Sigmoid colon (tissue), 4 donors: ENCODE data around the gene TOX4.

DNA sequence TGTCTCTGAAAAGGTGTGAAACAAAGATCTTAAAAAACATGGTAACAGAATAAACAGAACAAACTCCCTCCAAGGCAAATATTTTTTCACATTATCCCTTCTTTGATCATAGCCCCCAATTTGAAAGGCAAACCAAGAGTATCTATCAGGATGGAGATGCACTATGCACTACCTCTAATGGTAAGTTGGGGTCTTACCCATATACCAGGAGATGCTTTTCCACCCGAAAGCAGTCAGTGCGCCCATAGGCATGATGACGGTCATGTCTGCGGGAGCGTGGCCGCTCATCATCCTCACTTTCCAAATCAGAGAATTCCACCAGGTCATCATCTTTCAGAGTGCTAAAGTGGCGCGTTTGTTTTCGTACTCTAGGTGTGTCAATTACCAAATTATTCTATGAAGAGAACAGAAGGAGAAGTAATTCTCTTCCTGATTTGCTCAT is 16.9 kb upstream of the SUPT16H start:
- PRO-cap = no peak
- RAMPAGE, long total RNA, 4 experiments = no peak in any of the 4 experiments

- PRO-cap = no peak
- RAMPAGE, long total RNA, 4 experiments = no peak in any of the 4 experiments
Measured at GRCh38 chr14:21450087-21450640, 5.8 kb downstream of the CHD8 start.

GRCh38 chr14:21477140-21478022 is at the start of gene TOX4:
TSS of gene TOX4 (plus strand) at chr14:21477195.
- PRO-cap = bidirectional peak, plus-strand start at chr14:21477212, minus-strand start at chr14:21476936
- RAMPAGE, long total RNA, 4 experiments = start-site peak on the plus strand in 4 of 4 experiments, at chr14:21477215-21477261 at its widest, 85 to 258 reads per replicate

- PRO-cap = no peak
- RAMPAGE, long total RNA, 4 experiments = no peak in any of the 4 experiments
Measured at GRCh38 chr14:21621678-21622079, 13.1 kb downstream of the OR10G2 start.

DNA sequence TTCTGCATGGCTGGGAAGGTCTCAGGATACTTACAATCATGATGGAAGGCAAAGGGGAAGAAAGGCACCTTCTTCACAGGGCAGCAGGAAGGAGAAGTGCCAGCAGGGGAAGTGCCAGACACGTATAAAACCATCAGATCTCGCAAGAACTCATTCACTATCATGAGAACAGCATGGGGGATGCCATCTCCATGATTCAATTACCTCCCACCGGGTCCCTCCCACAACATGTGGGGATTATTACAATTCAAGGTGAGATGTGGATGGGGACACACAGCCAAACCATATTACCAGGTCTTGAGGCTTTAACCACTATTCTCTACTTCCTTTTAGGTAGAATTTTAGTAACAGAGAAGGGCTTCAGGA is 40.7 kb upstream of the OR4E1 start:
- PRO-cap = no peak
- RAMPAGE, long total RNA, 4 experiments = no peak in any of the 4 experiments

DNA sequence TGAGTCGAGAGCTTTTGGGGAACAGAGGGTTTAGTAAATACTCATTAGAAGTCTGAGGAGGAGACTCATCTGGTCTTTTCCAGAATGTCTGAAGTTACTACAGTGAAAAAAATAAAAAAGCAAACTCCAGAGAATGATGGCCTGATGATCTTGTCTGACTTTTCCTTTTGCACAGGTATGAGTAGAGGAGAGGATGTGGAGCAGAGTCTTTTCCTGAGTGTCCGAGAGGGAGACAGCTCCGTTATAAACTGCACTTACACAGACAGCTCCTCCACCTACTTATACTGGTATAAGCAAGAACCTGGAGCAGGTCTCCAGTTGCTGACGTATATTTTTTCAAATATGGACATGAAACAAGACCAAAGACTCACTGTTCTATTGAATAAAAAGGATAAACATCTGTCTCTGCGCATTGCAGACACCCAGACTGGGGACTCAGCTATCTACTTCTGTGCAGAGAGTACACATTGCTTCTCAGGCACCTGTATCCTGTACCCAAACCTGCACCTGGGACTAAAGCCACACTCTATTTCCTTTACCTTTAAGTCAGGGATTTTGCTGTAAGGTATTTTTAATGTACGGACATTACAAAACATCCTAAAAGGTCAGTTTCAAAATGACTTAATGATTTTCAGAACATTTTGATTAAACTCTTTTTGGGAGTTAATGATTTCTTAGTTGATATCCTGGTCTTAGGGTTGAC is 75.8 kb upstream of the OR4E1 start:
- PRO-cap = no peak
- RAMPAGE, long total RNA, 4 experiments = no peak in any of the 4 experiments

DNA sequence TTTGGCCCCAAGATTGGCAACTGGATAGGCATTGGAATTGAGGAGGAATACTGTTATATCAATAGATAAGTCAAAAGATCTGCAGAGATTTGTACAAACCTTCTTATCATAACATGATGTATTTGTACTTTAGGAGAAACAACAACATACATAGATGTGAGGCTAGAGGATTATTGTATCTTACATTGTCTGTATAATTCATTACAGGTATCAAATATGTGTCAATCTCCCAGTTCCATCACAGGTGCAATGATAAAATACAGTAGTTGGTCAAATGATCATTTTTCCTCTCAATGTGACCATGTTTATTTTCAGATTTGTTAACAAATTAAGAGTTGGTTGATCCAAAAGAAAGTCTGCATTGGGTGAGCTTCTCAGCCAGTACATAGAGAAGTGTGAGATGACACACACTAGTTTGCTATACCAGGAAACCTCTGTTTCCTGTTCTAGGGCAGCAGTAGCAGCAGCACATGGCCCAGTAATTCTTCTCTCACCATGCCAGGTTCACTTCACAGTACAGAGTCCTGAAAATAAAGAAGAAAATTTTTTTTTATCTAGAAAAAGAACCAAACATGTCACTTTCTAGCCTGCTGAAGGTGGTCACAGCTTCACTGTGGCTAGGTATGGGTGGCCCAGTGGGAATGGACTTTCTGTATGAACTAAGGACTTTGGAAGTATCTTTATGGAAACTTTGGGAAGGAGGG is 250.1 kb upstream of the OR4E1 start:
- PRO-cap = no peak
- RAMPAGE, long total RNA, 4 experiments = no peak in any of the 4 experiments

DNA sequence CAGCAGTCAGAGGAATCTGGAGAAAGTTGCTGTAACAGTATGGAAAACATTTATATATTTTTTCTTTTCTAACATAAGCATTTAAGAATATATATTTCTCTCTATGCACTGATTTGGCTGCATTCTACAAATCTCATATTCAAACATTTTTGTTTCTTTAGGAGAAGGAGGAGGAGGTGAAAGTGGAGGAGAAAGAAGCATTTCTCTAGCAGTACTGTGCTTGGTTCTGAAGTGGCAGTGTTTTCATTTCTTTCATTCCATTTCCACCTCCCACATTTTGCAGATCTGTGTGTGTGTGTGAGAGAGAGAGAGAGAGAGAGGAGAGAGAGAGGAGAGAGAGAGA is 378.4 kb upstream of the OR4E1 start:
- PRO-cap = no peak
- RAMPAGE, long total RNA, 4 experiments = no peak in any of the 4 experiments

GRCh38 chr14:22422246-22422789 is 166.7 kb downstream of the DAD1 start:
- PRO-cap = no peak
- RAMPAGE, long total RNA, 4 experiments = no peak in any of the 4 experiments

- PRO-cap = no peak
- RAMPAGE, long total RNA, 4 experiments = no peak in any of the 4 experiments
Measured at GRCh38 chr14:22477705-22478152, 111.3 kb downstream of the DAD1 start.

- PRO-cap = no peak
- RAMPAGE, long total RNA, 4 experiments = no peak in any of the 4 experiments
Measured at GRCh38 chr14:22483947-22485039, 104.7 kb downstream of the DAD1 start.

- PRO-cap = no peak
- RAMPAGE, long total RNA, 4 experiments = no peak in any of the 4 experiments
Measured at GRCh38 chr14:22516124-22516516, 72.9 kb downstream of the DAD1 start.

- PRO-cap = bidirectional peak, plus-strand start at chr14:22838427, minus-strand start at chr14:22838304
- RAMPAGE, long total RNA, 4 experiments = no peak in any of the 4 experiments
Measured at GRCh38 chr14:22837753-22838939, 1.8 kb downstream of the MMP14 start.

GRCh38 chr14:22846367-22847585 is 10.4 kb downstream of the MMP14 start:
- PRO-cap = no peak
- RAMPAGE, long total RNA, 4 experiments = no peak in any of the 4 experiments

- PRO-cap = bidirectional peak, plus-strand start at chr14:22849400, minus-strand start at chr14:22849304
- RAMPAGE, long total RNA, 4 experiments = no peak in any of the 4 experiments
Measured at GRCh38 chr14:22848705-22849923, 12.7 kb downstream of the MMP14 start.

DNA sequence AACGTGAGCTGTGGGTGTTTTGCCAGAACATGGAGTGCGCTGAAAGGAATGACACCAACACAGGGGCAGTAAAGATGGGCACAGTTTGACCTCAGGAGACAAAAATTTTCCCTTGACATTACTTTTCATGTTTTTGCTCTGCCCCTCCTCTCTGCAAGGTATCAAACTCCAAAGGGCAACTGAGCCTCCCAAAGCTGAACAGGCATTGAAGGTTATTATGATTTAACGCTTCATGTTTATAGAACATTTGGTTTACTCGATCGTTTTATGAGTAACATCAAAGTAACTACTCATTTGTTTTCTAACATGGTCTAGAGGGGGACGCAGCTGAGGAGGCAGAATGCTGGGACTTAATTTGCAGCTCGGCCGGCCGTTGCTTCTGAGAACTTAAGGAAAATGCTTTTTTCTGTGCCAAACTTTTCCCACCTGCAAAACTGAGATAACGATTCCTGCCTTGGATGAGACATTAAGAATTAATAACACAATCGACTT is 992 bp downstream of the HAUS4 start:
- PRO-cap = no peak
- RAMPAGE, long total RNA, 4 experiments = no peak in any of the 4 experiments

- PRO-cap = unidirectional peak, plus-strand start at chr14:22980902
- RAMPAGE, long total RNA, 4 experiments = no peak in any of the 4 experiments
Measured at GRCh38 chr14:22980497-22981422, 1.6 kb downstream of the AJUBA start.

- PRO-cap = no peak
- RAMPAGE, long total RNA, 4 experiments = no peak in any of the 4 experiments
Measured at GRCh38 chr14:23058419-23059203, 1.3 kb upstream of the CDH24 start.

DNA sequence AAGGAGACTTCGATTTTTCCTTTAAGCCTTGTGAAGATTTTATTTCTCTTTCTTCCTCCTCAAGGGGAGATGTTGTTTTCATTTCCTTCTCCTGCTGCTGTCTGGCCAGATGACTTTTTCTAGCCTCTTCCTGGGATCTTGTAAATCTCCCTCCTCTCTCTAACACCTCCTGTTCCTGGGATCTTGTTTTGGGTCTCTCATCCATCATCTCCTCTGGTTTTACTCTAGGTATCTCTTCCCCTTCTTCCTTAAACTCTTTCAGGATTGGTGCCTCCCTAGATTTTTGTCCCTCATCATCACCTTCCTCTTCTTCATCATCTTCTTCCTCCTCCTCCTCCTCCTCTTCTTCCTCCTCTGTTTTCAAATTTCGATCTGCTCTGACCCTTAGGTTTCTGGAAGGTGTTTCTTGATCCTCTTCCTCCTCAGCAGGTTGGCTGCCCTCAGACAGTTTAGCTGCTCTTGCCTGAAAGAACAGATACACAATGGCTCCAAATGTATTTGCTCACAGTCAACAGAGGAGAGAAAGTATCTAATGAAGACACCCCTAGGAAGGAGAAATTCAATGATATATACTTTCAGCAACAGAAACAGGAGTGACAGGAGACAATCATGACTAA is 14.5 kb downstream of the ACIN1 start:
- PRO-cap = no peak
- RAMPAGE, long total RNA, 4 experiments = no peak in any of the 4 experiments

- PRO-cap = no peak
- RAMPAGE, long total RNA, 4 experiments = no peak in any of the 4 experiments
Measured at GRCh38 chr14:23090386-23090825, 4.5 kb downstream of the ACIN1 start.